ENCODE measurements around a stretch of chr5.

DNA sequence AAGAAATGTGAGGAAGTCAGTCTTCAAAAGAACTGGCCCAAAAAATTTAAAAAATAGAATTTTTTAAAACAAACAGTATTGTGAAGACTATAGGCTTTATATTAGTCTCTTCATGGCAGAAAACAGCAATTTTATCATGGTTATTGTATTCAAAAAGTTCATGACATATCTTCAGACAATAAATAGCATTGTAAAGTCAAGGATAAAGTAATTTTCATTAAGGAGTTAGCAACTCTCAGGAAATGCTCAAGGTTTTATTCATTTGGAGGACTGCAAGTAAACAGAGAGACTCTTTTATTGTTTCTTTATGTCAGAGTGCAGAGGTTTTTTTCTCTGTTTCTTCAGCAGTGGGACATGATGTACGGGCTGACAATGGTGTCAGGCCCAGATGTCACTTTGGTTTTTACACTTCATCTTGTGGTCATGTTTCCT is 72.9 kb upstream of the PARP8 start:
- RRBS = no CpG with 5 or more reads among the region's 1 CpG

DNA sequence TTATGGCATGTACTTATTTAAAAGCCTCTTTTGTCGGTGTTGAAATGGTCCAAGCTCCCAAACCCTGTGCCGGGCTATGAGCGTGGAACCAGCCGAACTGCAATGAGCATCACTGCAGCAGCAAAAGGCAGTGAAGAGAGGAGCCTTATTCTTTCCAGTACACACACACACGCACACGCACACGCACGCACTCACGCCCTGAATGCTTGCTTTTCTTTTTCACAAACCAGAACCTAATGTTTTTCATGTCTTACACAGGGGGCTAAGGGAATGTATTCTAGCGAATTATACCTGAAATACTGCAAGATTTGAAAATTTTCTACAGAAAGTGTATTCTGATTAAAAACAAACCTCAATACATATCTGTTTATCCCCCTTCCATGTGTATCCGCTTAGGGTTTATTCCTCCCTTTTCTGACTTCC is 297.9 kb downstream of the PARP8 start:
- RRBS = 8% methylated on average over 1 of the region's 11 CpGs

DNA sequence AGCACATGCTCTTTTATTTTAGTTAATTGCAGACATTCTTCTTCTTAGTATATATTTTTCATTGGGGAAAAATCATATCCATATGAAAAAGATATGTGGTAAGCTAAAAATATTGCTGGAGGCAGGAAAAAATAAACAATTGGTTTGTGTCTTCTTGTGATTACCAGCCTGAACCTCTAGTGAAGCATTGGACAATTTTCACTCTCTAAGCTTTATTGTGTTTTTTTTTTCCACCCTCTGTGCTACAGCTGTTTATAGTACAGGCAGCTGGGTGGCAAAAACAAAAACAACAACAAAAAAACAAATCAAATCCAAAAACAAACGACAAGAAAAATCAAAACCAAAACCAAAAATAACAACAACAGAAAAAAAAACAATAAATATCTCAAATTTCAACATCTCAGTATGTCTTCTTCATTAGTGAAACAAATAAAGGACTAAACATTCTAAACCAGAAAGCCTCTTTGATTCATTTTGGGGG is 342.9 kb upstream of the ISL1 start:
- RRBS = no CpG with 5 or more reads among the region's 1 CpG

DNA sequence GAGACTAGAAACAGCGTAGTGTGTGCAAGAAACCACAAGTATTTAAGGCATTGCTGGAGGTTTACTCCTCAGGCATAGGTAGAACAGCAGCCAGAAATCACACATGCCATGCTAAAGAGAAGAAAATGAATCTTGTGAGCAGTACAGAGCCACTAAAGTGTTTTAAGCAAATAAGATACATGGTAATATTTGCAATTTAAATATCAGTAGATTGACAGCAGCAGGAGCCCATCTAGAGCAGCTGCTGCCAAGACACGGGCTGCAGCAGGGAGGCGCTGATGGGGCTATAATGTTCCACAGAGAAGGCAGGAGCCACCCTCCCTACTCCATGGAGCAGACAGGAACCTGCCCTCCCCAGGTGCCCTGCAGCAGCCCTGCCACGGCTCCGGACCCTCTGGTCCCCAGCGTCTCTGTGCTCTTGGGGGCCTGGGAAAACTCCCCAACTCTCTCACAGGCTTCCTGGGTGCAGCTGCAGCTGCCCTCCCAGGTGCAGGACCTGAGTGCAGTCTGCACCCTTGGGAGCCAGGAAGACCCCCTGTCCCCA is 224.1 kb upstream of the ISL1 start:
- RRBS = no CpG with 5 or more reads among the region's 6 CpGs

DNA sequence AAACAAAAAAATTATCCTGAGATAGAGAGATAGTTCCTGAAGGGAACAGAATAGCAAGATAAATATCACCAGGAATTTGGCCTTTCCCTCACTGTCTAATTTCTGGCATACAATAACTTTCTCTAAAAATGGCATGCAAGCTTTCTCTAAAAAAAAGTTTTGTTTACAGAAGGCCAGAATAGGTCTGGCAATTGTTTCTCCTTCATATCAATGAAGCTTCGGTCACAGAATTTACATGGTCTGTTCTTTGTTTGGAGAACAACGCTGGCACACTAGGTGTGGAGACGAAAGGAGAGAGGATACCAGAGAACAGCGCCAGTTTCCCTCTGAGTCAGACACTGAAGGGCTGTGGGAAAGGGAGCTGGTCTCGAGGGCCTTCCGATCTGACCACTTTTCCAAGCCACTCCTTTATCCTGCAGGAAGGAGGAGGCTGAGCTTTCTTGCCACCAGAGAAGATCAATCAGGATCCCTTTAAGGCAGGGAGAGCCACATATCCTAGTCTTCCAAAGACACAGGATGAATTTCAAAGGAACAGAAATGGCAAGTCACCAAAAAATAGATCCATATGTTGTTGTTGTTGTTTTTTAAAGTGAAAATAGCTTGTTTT is 60.1 kb upstream of the ITGA1 start:
- RRBS = no CpG with 5 or more reads among the region's 6 CpGs

- RRBS = no CpG with 5 or more reads among the region's 1 CpG
Measured at GRCh38 chr5:52859412-52859922, 71.8 kb downstream of the ITGA1 start.

GRCh38 chr5:52920174-52920694 is 68.9 kb upstream of the ITGA2 start:
- RRBS = no CpG with 5 or more reads among the region's 5 CpGs

GRCh38 chr5:53884153-53884896 is 323.9 kb downstream of the NDUFS4 start:
- RRBS = no CpG with 5 or more reads among the region's 18 CpGs

- RRBS = no CpG with 5 or more reads among the region's 10 CpGs
Measured at GRCh38 chr5:53985355-53986187, 324.8 kb downstream of the ARL15 start.

- RRBS = no CpG with 5 or more reads among the region's 4 CpGs
Measured at GRCh38 chr5:54021730-54022470, 288.5 kb downstream of the ARL15 start.

DNA sequence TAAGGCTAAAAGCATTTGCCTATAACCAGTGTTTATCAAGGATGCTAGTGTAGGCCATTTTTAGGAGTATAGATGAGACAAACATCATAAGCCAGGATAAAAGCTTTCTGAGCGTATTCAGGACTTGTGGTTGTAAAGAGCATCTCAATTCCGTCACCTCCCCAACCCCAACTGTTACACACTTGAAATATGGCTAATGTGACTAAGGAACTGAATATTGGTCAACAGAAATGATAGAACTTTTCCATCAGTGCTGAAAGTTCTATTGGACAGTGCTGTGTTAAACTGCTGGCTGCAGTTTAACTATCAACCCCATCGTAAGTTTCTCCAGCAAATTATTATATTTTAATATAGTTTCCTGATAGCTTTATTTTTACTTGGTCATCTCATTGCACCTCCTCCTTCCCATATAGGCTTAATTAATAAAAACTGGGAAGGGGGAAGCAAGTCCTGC is 4.6 kb downstream of the SNX18 start:
- RRBS = no CpG with 5 or more reads among the region's 3 CpGs

- RRBS = no CpG with 5 or more reads among the region's 5 CpGs
Measured at GRCh38 chr5:54543991-54544729, 26.6 kb downstream of the SNX18 start.

DNA sequence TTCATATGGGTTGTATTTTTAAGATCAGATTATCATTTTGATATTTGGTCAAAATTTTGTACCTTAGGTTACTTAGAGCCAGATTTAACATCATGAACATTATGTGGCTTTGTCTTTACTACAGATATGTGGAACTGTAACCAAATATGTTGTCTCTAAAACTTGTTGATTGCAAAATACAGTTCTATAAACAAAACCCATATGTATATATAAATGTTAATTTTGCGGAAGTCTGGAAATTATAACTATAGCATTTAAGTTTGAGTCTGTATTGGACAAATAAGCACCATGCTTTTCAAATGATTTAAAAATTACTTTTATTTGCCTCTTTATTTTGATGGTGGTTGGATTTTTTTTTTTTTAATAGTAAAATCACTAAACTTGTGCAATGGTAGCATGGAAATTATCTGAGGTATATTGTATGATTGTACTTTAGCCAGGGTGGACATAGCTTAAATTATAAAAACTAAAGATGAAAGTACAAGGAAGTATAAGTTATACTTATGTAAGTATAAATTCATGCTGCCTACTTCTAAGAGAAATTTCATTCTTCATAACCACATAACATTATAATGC is 27.6 kb downstream of the SNX18 start:
- RRBS = no CpG with 5 or more reads among the region's 1 CpG

DNA sequence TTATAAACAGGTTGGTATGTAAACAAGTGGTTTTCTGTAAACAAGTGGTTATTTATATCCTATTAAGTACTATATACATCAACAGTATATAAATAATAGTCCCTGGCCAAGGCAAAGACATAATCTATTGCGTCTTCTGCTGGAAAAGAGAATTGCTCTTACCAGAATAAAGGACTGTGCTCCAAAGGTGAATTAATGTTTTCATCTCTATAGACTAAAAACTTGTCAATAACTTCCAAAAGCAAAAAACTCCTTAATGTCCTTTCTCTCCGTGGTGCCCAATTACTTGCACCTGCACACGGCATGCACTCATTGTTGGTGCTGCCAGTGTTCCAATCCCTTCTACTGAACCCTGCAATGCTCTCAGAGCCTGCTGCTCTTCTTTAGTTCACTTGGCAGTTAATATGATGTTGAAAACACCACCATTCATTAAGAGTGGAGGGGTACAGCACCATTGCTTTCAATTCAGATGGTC is 69.8 kb downstream of the SNX18 start:
- RRBS = no CpG with 5 or more reads among the region's 3 CpGs

DNA sequence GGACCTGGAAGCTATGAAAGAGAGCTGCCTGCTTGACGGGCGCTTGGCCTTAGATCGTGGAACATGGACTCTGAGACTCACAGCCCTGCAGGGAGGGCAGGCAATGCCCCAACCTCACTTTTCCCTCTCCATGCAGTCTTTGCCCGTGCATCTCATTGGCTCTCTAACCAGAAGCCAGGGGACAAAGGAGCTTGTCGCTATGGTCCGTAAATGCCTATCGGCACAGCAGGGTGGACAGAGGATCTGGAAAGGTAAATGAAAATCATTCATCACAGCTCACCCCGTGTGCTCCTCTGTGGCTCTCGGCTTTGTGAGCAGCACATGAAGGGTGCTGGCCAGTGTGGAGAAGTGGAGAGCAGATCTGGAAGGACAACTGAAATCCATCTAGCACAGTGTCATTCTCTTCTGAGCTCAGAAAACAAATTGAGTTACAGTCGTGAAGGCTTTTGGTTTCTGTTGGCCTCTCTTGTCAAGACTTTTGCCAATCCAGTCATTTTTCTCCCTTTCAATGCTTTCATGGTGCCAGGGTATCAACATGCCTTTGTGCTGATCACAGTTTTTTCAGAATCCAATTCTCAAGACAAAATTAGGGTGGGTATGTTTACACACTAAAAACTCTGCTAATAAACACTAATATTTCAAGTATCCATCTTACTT is 186.2 kb downstream of the SNX18 start:
- RRBS = no CpG with 5 or more reads among the region's 10 CpGs

DNA sequence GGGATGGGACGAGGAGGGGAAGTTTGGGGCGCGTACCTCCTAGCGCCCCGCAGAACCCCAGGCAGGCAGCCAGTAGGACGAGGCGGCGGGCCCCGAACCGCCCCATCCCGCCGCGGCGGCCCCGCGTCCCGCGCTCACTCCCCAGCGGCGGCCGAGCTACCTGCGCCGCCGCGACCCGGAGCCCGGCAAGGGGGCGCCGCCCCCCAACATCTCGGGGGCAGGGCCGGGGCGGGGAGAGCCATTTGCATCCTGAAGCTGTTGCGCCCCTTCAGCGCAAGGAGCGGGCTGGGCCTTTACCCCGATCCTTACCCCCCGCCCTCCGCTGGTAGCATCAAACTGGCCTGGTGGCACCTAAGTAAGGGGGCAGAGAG is 101.4 kb downstream of the ESM1 start:
- RRBS = 3% methylated on average over 5 of the region's 38 CpGs

DNA sequence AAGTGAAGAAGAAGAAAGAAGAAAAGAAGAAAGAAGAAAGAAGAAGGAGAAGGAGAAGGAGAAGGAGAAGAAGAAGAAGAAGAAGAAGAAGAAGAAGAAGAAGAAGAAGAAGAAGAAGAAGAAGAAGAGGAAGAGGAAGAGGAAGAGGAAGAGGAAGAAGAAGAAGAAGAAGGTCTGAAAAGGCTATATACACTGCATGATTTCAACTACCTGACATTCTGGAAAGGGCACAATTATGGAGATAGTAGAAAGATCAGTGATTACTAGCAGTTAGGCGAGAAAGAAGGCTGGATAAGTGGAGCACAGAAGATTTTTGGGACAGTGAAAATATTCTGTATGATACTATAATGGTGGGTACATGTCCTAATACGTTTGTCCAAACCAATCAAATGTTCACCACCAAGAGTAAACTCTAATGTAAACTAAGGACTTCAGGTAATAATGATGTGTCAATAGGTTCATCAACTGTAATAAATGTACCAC is 21.2 kb downstream of the MCIDAS start:
- RRBS = no CpG with 5 or more reads among the region's 2 CpGs

DNA sequence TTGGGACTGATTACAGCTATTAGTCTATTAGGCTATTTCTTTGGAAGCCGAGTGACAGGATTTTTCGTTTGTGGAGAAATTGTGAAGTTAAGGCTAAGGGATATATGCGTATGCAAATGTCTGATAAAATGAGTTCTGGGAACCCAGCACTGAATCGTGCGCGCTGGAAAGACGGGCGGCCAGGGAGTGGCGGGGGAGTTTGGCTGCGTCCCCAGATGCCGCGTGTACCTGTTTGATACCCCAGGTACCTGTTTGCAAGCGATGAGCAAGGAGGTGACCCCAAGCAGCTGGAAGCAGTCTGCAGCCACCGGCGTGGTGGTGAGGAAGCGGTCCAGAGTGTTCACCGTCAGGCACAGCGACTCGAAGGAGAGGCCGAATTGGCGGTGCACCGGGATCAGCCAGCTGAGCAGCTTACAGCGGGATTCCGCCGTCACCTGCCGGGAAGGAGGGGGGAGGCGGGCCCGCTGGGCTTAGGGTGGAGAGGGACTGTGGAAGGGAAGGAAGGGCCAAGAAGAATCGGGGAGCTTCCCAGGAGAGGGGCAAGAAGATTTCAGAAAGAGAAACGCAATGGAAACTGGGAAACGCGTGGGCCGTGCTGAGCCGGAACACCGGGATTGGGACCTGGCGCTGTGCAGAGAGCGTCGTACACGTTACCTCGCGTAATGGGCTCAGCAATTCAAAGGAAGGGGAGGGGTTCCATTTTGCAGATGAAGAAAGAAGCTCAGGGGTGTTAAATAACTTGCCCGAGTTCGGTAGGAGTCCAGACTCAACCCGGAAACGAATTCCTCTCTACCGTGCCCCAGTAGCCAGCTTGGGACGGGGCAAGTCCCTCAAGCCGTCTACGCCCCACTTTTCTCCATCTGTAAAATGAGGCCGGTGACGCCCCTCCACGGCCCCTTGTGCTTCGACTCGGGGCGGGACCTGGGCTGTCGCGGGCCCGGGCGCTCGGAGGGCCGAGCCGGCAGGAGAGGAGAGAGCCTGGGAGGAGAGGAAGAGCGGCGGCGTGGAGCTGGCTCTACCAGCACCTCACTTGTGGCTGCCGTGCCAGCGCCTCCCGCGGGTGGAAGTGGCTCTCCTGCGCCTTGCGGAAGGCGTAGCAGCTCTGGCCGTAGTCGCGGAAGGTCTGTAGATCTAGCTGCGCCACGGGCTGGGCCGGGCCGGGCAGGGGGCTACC is 908 bp downstream of the CCNO start:
- RRBS = 6% methylated on average over 26 of the region's 79 CpGs

DNA sequence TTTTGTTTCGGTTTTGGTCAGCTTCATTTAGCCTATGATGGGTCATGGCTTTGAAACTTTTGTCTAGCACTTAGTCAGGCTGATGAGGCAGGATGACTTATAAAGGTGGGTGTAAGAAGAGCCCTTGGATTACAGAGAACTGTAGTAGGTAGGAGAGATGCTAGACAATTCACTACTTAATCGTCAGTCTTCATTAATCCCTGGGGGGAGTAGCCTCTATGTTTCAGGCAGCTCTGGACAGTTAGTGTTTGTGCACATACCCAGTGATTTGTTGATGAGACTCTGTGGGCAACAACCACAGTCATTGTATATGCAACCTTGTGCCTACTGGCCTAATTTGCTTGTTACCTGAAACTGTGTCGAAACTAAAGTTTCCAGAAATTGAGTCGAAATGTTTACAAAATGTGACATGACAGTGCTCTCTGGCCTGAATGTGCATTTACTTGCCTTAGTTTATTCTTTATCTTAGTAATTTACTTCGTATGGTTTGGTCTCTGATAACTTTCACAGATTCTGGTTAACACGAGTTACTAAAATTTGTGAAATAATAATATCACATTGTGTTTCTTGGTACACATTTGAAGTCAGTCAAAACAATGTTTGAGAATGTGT is 113.4 kb downstream of the MTREX start:
- RRBS = no CpG with 5 or more reads among the region's 6 CpGs